PFSK-1 (cell line): ENCODE results near the gene KCNK4.

GRCh38 chr11:64185244-64185925, 586 bp upstream of the STIP1 start:
- RRBS, result 2% methylated on average over 40 of the region's 65 CpGs

DNA sequence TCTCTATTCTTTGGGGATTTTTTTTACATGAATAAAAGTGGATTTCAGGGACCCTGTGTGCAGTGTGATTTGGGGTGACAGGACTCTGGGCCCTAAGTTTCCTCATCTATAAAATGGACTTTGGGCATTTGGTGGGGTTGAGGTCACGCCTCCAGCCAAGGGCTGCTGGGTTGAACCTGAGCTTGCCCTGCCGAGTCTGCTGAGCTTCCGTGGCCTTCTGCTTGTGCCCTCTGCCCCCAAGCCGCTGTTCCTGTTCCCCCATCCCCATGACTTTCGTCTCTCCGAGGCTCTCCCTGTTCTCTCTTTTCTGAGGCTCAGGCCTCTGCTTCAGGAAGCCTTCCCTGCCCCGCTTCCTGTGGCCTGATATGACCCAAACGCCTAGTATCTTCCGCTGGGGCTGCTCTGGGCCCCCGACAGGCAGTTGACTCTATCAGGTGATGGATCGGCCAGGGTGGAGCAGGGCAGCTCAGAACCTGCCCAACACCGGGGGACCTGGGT, 16.5 kb downstream of the BAD start:
- RRBS, result no CpG with 5 or more reads among the region's 12 CpGs

GRCh38 chr11:64268925-64269563, 15.4 kb downstream of the BAD start:
- RRBS, result 2% methylated on average over 19 of the region's 34 CpGs

DNA sequence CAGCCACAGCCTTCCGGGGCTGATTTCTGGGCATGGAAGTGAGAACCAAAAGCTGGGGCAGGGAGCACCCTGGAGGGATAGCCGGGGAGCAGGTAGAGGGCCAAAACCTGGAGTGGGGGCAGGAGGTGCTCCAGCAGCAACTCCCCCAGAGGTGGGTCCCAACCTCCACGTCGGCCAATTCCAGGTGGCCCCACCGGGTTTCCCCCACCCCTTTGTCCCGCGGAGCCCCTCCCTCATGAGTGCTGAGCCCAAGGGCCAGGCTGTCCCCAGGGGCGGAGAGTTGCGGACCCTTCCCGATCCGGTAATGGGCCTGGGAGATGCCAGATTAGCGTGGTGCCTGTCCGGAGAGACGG, at the start of gene KCNK4:
TSS of gene KCNK4 (plus strand) at position 239 of the 353 bp plus-strand sequence.
- RRBS, result 87% methylated on average over 14 of the region's 14 CpGs

DNA sequence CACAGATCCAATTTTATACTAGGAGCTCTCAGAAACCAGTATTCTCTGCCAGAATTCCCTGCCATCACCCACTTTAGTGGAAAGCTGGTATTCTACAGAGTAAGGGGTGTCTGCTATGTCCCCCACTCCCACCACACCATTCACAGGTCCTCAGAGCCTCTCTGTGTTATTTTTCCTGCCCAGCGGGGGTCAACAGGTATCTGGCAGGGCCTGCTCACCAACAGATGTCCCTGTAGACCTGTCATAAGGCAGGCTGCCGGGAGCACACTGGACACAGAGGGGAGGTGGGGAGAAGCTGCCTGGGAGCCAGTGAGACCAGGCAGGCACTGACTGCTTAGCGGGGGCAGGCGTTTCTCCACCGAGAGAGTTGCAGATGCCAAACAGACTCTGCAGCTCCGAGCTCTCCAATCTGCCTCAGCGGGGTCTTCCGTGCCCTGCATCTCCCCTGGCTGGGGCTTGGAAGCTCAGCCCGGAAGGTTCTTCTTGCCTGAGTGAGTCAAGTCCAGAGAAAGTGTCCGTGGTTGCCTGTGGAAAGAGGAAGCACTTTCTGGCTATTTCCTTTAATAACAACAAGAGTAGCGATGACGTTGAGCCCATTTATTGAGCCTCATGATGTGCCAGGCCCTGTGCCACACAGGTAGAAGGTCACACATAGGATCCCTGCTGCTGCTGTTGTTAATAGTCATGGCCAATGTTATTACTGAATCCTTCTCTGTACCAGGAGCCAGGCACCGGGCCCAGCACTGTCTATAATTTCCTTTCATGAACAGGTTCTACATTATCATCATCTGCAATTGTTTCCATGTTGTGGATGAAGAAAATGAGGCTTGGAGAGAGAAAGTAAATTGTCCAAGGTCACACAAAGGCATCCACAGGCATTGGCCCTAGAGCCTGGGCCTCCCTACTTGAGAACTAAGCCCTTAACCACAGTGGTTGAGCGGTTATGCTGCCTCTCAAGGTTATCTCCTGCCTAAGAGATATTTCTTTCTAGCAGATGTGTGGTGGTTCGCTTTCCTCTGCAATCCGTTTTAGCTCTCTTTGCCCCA, 26.6 kb downstream of the RPS6KA4 start:
- RRBS, result no CpG with 5 or more reads among the region's 16 CpGs

- RRBS, result no CpG with 5 or more reads among the region's 26 CpGs
Observed at GRCh38 chr11:64583179-64584112, 7.6 kb upstream of the SLC22A12 start.

DNA sequence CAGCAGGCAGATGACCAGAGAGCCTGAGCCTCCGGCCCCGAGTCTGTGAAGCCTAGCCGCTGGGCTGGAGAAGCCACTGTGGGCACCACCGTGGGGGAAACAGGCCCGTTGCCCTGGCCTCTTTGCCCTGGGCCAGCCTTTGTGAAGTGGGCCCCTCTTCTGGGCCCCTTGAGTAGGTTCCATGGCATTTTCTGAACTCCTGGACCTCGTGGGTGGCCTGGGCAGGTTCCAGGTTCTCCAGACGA, 278 bp downstream of the SLC22A12 start:
- RRBS, result no CpG with 5 or more reads among the region's 7 CpGs

DNA sequence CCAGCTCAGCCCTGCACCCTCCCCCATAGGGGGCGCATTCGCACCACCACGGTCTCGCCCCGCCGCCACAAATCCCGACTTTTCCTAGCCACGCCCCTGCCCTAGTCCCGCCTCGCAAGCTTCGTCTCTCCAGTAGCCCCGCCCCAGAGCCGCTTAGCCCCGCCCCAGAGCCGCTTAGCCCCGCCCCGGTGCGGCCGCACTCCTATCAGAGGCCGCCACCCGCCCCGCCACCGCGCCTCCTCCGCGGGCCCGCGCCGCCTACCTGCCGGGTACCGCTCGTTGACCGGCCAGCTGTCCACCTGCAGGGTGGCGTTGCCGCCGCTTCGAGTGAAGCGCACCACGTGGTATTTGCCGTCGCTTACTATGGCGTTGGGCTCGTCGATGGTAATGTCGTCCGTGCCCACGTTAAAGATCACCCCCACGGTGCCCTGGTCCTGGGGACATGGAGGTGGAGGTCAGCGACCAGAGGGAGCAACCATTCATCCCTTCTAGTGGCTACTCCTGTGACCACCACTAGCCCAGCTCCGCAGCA, 39.2 kb downstream of the SLC22A12 start:
- RRBS, result 95% methylated on average over 12 of the region's 50 CpGs

GRCh38 chr11:64655099-64655669, 64.2 kb downstream of the SLC22A12 start:
- RRBS, result no CpG with 5 or more reads among the region's 10 CpGs

DNA sequence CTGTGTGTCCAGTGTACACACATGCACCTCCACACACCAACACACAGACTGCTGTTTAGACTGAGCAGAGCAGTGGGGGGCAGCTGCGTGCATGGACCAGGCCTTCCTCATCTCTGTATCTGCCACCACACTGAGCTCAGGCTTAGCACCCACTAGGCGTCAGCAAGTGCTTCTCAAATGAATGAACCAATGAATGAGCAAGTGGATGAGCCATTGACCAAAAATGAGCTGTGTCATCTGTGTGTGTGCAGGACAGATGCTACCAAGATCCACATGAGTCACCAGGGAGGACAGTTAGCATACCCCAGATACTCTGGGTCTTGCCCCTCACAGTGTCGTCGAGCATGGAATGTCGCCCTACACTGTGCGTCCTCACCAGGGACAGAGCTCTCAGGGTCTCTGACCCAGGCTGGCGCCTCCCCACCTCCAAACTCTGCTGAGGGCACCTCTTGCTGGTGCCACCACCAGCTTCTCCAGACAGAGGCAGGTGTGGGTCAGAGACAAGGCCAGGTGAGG, 63.2 kb downstream of the NRXN2 start:
- RRBS, result no CpG with 5 or more reads among the region's 7 CpGs

- RRBS, result 22% methylated on average over 10 of the region's 10 CpGs
Observed at GRCh38 chr11:64743737-64743882, 332 bp downstream of the RASGRP2 start.

DNA sequence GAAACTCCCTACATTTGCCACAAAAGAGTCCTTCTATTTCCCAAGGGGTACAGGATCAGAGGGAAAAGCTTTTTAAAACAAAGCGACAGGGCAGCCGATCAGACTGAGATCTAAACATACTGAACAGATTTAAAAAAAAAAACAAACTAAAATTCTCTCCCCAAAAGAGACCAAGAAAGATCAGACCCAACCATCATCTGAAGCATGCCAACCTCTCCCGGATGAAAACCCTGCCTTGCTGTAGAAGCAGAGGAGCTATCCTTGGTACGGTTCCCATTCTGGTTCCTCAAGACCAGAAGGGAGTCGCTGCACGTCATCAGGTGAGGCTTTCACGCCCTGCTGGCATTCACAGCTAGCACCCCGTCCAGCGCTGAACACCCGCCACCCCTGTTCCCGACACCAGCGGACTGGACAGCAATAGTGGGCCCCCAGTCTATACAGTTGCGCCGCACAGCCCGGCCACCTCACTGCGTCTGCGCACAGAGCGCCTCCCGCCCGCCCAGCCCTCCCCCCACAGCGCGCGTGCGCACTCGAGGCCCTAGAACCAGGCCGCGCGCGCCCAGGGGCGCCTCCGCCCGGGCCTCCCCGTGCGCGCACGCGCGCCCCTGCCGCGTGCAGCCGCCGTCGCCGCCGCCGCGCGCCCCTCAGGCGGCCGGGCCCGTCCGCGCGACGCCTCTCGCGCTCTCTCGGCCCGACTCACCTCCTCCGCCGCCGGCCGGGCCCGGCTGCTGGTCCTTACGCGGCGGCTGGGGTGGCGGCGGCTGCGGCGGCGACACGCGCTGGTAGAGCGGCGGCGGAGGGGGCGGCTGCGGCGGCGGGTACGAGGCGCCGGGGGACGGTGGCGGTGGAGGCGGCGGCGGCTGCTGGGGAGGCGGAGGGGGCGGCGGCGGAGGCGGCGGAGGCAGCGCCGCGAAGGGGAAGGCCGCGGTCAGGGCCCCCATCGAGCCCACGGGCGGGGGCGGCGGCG, 772 bp downstream of the SF1 start:
- RRBS, result under 1% methylated on average over 42 of the region's 106 CpGs

DNA sequence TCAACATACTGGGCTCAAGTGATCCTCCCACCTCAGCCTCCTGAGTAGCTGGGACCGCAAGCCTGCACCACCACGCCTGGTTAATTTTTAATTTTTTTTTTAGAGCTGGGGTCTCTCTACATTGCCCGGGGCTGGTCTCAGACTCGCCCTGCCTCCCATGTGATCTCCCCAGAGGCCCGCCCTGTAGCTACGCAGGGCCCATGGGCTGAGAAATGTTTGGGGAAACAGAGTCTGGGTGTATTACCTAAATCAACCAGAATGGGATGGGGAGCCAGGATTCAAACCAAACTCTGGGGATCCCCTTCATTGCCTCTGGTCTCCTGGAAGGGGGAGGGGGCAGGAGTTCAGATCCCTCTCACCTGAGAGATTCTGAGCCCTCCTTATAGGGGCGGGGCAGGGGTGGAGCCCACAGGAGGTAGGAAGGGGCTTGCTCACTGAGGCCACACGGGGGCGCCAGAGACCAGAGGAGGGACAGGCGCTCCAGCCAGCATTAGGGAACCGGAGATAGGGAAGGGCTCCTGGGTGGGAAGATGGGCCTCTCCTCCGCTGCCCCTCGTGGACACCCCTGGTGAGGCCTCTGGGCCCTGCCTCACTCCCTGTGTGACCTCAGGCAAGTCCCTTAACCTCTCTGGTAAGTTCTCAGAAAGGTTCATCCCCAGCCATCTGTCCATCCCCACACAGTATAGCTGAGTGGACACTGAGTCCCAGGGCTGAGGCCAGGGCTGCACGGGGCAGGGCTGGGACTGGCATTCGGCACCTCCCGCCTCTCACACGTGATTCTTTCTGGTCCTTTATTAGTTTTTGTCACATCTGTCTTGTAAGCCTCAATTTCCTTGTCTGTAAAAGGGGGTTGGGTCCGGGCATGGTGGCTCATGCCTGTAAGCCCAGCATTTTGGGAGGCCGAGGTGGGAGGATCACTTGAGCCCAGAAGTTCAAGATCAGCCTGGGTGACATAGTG, 2.7 kb upstream of the CDC42BPG start:
- RRBS, result no CpG with 5 or more reads among the region's 19 CpGs

DNA sequence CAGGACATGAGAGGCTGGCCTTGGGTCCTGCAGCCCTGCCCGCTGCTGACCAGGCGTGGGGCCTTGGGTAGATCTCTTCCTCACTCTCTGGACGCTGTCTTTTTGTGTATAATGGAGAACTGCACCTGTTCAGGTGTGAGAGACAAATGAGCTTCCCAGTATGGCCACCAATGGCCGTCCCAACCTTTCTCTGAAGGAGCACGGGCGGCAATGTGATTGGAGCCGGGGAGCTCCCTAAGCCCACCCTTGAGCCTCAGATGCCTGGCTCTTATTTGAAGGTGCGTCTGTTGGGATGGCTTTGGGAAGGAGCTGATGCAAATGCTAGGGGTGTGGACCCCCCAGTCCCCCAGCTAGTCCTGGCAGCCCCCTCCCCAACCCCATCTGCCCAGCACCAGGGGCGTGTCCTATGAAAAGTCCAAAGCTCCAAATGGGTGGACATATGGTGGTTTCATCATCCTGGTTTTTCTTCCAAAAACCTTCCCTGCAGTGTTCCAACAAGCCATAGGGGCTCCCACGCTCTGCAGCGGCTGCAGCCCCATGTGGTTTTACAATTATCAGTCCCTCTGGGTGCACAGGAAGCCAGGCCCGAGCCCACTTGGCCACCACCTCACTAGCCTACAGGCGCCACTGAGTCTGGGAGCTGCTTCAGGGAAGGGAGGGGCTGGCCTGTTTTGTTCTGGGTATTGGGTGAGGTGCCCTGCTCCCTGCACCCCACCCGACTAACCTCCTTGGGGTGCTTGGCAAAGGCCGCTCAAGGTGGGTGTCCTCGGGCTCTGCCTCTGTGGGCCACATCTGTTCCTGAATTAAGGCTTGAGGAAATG, 5.0 kb upstream of the CDC42BPG start:
- RRBS, result no CpG with 5 or more reads among the region's 16 CpGs

DNA sequence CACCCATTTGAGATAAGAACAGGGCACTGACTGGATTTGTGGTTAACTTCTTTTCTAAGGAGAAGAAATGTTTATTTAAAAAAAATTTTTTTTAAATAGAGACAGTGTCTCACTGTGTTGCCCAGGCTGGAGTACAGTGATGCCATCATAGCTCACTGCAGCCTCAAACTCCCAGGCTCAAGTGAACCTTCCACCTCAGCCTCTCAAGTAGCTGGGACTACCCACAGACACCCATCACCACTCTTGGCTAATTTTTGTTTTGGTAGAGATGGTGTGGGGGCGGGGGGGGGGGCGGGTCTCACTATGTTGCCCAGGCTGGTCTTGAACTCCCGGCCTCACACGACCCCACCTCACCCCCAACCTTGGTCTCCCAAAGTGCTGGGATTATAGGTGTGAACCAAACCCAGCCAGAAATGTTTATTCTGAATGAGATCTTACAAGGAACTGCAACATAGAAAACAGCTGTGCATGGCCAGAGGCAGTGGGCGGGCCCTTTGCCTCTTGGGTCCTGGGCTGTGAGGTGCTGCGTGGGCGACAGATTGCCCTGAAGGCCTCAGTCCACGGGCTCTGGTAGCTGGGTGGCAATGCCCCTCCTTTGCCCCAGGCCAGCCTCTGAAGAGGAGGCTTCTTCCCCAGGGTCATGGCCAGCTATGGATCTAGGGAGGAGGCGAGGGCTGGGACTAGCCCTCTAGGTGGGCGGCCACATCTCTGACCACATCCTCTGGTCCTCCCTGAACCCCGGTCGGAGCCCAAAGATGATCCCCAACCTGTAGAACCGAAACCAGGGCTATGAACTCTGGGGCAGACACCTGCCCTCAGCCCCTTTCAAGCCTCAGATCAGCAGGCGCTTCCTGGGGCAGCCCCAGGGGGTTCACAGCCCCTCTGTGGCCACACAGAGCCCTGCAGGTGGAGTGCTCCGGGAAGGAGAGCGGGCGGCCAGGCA, 6.4 kb upstream of the CDC42BPG start:
- RRBS, result no CpG with 5 or more reads among the region's 17 CpGs

- RRBS, result 93% methylated on average over 2 of the region's 35 CpGs
Observed at GRCh38 chr11:64855851-64857070, 11.8 kb upstream of the CDC42BPG start.

- RRBS, result 95% methylated on average over 4 of the region's 9 CpGs
Observed at GRCh38 chr11:64875894-64876427, 2.5 kb downstream of the EHD1 start.

DNA sequence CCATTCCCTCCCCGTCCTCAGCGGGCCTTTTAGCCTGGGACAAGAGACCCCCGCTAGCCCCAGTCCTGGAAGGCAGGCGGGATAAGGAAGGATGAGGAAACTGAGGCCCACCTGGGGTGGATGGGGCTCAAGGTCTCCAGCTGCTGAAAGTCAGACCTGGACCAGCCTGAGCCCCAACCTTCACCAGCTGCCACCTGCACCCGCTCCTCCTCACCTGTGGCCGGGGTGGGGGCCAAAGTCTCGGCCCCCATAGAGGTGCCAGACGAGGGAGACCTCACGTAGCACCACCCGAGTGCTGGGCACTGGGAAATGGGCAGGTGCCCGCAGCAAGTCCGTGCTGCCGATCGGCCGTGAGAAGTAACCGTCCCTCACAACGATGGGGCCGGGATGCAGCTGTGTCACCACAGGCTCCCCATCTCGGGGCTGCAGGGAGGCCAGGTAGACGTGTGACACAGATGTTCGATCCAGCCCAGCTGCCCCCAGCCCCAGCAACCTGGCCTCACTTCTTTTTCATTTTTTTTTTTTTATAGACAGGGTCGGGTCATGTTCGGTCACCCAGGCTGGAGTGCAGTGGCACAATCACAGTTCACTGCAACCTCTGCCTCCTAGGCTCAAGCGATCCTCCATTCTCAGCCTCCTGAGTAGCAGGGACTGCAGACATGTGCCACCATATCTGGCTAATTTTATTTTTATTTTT, 16.2 kb downstream of the ATG2A start:
- RRBS, result no CpG with 5 or more reads among the region's 24 CpGs

DNA sequence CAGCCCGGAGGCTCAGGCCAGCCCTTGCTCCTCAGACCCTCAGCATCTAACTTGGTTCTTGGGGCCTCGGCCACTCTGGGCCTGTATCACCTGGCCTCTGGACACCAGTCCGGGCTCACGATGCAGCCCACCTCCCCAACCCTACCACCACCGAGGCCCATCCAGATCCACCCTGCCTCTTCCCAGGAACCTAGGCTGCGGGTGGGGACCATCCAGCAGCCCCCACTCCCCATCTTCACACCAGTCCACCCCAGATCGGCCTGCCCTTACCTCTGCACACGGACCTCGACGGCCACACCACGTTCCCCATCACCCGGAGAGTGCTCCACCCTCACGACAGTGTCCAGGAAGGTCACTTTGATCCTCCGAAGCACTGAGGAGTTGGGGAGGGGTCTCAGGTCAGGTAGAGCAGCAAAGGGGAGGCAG, 3.4 kb downstream of the ATG2A start:
- RRBS, result 97% methylated on average over 2 of the region's 14 CpGs

DNA sequence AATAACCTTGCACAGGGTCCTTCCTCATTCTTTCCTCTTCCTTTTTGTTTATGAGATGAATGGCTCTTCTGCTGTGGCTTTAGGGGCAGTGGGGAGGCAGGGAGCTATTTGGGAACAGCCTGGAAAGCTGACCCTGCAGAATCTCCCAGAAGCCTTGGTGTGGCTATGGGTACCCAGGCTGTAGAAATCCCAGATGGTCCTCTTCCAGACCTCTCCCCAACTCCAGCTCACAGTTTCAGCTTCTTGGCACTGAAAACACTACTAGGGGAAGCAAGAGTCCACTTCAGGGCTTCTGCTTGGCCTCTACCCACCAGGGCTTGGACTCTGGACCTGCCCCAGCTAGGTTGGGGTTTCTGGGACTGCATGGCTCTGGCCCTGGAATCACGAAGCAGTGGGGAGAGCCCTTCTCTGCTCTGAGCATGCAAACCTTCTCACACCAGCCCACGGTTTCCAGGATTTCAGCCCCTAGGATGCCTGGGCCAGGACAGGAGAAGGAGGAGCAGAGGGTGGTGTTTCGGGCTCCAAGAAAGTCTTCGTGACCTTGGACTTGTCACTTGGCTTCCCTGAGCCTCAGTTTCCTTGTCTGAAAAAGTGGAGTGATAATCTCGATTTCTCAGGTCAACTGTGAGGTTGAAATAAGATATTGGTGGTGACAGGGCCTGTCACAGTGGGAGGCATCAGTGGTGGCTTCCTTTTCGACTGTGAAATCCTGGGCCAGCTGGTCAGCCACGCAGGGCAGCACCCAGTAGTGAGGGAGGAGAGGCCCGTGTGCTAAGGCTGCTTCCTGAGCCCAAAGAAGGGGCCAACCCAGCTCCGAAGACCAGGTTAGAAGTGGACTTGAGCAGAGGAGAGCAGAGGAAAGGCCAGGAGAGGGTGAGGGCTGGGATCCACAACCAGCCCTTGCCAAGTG, 8.2 kb downstream of the BATF2 start:
- RRBS, result no CpG with 5 or more reads among the region's 9 CpGs